ENCODE data around the gene COPRS.

DNA sequence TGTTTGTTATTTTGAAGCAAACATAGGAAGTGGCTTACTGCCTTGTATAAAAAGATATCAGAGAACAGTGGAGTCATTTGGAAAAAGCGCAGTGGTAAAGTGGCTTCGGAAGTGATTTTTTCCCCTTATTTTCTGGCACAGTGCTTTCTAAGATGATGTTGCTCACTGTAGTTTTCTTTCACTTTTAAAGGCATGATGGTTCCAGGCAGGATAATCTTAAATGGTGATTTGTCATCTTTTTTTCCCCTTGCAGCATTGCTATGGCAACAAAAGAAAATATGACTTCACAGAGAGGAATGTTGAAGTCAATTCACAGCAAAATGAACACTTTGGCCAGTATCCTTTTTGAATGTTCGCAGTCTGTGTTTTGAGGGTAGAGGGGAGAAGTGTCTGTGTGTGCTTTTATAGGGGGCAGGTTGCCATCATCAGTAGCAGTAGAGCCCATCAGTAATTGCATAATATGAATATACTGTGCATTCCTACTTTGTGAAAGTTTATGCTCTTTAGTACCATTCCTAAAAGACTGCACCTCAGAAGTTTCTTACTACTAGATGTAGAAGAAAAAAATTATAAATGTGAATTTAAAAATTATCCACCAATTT lies 42.6 kb downstream of the GOSR1 start:
- PRO-cap: unidirectional peak, minus-strand start at position 186 of the sequence

- PRO-cap: no peak
Measured at GRCh38 chr17:30933756-30934478, 12.2 kb downstream of the ADAP2 start.

GRCh38 chr17:30957782-30958733 lies 12.8 kb upstream of the RNF135 start:
- PRO-cap: no peak

GRCh38 chr17:31186186-31186740 lies 91.5 kb downstream of the NF1 start:
- PRO-cap: no peak

DNA sequence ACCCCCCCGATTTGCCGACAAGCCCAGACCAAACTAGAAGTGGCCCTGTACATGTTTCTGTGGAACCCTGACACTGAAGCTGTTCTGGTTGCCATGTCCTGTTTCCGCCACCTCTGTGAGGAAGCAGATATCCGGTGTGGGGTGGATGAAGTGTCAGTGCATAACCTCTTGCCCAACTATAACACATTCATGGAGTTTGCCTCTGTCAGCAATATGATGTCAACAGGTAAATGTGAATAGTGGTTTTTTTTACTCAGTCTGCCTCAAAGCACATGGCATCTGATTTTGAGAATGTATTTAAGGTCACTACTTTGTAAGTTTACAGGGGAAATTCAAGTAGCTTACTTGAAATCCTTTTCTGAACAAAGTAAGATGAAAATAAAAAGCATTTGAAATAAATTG lies 70.6 kb downstream of the OMG start:
- PRO-cap: no peak

- PRO-cap: no peak
Measured at GRCh38 chr17:31229587-31230051, 67.4 kb downstream of the OMG start.

DNA sequence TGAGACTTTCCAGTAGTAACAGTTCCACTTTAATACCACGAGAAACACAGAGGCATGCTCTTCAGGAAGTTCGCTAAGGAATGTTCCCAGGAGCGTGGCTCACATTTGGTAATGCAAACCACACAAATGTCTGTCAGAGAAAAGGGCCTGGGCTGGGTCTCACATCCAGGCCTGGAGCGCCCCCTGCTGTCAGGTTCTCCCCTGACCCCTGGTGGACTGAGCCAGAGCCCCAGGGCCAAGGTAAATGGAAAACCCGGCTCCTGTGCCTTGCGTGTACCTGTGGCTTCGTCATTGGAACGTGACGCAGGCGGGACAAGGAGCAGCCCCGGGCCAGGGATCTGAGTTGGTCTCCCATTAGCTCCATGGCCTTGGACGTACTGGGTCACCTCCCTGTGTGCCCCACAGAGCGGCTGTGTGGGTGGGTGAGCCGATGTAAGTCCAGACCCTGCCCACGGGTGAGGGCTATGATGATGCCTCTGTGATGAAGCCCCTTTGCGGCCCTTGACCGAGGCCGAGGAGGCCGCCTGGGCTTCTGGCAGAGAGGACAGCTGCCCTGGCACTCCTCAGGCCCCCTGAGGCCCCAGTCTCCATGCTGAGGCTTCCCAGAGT lies 134.0 kb downstream of the RAB11FIP4 start:
- PRO-cap: no peak

GRCh38 chr17:31859093-31859768 lies at the start of gene COPRS:
COPRS (minus strand) TSS chr17:31859244.
- PRO-cap: unidirectional peak, minus-strand start at chr17:31859288

GRCh38 chr17:31994247-31995187 lies 12.7 kb upstream of the LRRC37B start:
- PRO-cap: no peak

DNA sequence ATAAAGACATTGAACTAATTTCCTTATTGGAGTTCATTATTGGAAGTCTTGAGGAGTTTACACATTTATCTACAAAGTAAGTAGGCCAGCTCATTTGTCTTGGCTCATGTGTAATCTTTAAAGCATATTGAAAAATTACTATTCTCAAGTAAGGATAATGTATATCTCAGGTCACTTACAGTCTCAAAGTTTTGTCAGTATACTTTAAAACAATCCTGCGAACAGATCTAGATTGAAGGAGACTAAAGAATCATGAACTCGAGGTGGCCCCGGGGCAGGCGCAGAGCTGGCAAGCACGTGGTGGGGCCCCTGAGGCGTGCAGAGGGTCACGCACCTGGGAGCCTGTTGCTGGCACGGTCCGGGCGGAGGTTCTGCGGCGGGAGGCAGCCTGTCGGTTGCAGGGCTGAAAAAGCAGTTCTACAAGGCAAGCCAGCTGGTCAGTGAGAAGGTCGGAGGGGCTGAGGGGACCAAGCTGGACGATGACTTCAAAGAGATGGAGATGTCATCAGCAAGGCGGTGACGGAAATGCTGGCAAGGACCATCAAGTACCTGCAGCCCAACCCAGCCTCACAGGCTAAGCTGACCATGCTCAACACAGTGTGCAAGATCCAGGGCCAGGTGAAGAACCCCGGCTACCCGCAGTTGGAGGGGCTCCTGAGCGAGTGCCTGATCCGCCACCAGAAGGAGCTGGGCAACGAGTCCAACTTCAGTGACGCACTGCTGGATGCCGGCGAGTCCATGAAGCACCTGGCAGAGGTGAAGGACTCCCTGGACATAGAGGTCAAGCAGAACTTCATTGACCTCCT lies 33.1 kb downstream of the LRRC37B start:
- PRO-cap: no peak

DNA sequence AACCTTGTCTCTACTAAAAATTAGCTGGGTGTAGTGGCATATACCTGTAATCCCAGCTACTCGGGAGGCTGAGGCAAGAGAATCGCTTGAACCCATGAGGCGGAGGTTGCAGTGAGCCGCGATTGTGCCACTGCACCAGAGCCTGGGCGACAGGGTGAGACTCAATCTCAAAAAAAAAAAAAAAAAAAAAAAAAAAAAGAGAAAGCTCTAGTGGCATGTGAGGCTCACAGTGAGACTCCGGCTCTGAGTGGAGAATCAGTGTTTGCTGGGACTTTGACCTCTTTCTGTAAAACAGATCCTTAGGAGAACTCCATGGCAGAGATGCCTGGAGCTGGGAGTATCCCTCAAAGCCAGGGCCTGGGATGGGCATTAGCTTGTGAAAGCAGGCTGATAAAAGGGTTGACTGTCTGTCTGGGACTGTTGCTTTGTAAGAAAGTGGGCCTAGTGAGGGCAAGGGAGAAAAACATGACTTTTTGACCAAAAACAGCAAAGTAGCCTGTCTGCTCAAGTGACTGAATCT lies 46.4 kb downstream of the ZNF207 start:
- PRO-cap: no peak

- PRO-cap: no peak
Measured at GRCh38 chr17:32490040-32490808, 3.4 kb downstream of the CDK5R1 start.

- PRO-cap: no peak
Measured at GRCh38 chr17:32495962-32496212, 9.1 kb downstream of the CDK5R1 start.

DNA sequence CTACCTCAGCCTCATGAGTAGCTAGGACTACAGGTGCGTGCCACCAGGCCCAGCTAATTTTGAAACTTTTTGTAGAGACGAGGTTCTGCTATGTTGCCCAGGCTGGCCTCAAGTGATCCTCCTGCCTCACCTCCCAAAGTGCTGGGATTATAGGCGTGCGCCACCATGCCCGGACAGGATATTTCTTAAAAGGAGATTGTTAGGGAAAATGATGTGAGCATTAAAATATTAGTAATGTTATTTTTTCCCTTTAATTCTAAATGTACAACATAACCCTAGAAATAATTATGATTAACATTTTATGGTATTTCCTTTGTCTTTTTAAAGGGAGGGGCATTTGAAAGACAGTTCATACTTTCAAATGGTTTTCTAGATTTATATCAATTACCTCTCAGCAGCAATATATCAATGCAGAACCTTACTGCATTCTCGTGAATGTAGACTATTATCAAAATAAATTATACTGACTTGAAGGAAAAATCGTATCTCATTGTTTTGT lies 75.8 kb downstream of the CDK5R1 start:
- PRO-cap: no peak

- PRO-cap: no peak
Measured at GRCh38 chr17:32780294-32781065, 96.4 kb downstream of the MYO1D start.

DNA sequence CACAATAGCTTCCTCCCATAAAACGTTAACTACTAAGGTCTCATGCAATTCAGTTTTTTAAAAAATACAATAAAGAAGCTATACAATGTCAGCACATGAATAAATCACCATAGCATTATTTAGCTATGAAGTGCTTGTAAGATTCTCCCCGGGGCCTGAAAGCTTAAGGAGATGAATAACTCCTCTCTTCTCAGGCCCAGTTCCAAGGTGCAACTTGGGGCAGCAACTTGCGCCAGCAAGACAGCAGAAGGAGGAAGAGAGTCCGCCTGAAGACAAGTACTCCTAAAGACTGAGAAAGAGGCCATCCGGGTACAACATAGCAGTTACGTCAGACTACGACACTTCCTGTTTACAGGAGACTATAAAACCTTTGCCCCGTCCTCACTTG lies 81.4 kb downstream of the MYO1D start:
- PRO-cap: unidirectional peak, minus-strand start at position 291 of the sequence

DNA sequence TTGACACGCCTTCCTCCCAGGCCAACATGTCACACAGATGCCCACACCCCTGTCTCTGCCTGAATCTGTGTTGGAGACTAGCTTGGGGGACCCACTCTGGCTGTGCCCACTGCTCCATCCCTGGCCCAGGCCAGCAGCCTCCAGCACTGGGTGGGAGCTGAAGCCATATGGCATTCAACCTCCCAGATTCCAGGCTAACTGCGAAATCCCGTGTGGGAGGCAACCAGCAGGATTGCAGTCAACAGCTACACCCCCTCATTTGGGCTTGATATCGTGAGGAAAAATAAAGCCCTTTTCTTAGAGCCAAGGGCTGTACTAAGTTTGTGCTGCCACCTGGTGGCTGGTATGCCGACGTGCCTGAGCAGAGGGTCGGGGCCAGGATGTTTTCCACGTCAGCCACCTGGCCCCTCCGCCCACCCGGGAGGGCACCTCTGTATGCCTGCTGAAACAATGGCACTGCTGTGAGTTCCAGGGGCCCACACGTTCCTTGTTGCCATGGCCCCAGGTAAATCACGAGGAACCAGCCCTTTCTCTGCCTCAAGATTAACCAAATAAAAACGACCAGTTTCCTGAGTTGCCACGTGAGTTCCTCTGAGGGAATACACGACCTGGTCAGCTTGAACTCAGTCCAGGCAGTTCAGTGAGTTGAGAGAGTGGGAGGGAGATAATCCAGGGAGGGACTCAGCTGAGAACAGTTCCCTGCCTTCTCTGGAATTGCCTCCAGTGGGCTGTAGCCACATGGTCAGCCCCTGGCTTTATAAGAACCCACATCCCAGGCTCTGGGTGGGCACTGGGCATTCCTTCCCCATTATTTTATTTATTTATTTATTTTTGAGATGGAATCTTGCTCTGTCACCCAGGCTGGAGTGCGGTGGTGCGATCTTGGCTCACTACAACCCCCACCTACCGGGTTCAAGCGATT lies 9.1 kb downstream of the TMEM98 start:
- PRO-cap: no peak

DNA sequence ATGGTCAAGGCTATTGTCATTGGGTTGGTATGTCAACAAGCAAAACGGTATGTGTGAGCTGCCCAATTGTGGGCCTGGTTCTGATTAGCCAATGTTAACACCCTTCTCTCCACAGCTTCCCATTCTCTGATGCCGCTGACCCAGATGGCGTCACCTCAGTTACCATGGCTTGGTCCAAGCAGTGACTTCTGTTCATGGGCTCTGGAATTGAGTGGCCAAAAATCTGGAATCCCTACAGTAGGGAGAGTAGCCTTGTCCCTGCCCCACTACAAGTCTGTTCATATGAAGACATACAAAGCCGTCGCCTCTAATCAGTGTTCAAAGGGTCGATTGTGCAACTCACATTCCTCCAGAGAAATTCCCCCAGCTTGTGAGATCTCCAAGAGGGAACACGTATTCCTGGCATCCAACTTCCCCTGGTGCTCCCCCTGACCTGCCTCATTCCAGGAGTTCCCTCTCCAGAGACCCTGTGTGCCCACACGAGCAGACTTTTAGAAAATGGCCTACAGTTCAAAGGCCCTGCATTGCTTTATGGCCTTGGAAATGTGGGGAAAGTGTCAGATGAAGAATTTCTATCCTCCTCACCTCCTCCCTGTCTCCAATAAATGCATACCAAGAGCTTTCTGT lies 15.9 kb downstream of the TMEM98 start:
- PRO-cap: no peak

DNA sequence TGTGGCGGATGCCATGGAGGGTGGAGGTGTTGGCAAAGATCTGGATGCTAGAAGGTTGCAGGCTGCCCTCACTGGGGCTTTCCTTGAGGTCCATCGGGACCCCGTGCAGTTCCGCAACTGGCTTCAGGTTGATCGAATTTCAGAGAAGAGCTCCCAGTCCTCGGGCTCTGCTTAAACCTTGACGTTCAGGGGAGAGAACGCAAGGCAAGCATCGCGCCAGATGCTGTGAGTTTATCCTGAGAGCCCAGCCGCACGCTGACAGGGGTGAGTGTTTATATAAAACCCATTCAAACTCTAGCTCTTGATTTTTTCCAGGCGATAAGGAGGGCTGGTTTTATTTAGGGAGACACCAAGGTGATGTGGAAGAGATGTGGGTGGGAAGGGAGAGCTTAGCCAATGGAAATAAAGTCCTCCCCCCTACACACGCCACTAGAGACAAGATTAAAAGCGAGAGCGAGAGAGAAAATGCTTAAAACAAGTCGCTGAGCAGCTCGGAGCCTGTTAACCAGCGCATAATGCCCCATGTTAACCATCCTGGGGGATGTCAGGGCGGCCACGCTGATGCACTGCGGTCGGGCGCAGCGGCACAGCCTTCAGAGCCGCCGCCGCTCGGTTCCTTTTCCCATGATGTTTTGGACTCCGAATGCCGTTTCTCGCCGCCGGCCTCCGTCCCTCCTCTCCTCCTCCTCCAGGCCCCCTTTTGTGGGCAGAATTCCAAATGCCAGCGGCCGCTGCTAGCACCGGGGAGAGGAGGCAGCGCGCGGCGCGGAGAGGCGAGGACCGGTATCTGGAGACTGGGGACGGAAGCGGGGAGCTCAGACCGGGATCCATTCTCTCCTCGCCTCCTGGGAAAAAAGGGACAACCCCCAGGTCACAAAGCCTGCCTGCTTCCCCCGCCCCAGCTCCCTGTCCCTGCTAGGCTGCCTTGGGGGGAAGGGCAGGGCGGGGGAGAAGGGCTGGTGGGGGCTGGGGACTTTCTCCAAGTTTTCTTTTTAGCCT lies 98.3 kb upstream of the CCL2 start:
- PRO-cap: no peak

DNA sequence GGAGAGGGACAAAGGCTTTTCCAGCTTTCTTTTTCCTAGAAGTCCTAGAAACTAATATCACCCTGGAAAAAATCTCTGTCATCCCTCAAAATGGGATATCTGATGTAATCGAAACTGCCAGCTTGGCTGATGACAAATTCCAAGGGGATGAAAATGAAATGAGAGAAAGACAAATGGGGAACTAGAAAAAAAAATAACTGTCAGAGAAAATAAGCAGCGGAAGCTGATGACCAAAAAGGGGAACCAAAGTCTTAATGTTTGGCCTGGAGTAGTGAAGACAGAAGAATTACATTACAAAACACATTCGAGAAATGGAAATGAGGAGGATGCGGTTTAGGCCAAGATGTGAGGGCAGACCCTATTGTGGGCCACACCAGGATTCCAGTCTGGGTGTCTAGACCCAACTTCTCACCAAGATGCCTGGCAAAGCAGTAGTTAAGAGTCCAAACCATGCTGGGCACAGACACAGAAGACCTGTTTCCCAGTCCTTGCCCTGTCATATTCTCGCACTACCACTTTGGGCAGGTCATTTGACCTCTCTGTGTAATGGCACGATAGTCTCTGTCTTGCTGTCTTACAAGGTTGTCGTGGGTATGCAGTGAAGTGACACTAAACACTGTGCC lies 12.5 kb upstream of the CCL2 start:
- PRO-cap: no peak

Data from gallbladder (tissue), 1 donor.